GM06990 (cell line): ENCODE data around the genes TOMM20, GNG4 and ACTN2.

GRCh38 chr1:234974873-234975811, 153.5 kb downstream of the TOMM20 start:
- RRBS, result no CpG with 5 or more reads among the region's 11 CpGs

- RRBS, result no CpG with 5 or more reads among the region's 5 CpGs
These were observed 137.8 kb downstream of the TOMM20 start for GRCh38 chr1:234990746-234991369.

GRCh38 chr1:235012414-235013106, 116.1 kb downstream of the TOMM20 start:
- RRBS, result no CpG with 5 or more reads among the region's 9 CpGs

DNA sequence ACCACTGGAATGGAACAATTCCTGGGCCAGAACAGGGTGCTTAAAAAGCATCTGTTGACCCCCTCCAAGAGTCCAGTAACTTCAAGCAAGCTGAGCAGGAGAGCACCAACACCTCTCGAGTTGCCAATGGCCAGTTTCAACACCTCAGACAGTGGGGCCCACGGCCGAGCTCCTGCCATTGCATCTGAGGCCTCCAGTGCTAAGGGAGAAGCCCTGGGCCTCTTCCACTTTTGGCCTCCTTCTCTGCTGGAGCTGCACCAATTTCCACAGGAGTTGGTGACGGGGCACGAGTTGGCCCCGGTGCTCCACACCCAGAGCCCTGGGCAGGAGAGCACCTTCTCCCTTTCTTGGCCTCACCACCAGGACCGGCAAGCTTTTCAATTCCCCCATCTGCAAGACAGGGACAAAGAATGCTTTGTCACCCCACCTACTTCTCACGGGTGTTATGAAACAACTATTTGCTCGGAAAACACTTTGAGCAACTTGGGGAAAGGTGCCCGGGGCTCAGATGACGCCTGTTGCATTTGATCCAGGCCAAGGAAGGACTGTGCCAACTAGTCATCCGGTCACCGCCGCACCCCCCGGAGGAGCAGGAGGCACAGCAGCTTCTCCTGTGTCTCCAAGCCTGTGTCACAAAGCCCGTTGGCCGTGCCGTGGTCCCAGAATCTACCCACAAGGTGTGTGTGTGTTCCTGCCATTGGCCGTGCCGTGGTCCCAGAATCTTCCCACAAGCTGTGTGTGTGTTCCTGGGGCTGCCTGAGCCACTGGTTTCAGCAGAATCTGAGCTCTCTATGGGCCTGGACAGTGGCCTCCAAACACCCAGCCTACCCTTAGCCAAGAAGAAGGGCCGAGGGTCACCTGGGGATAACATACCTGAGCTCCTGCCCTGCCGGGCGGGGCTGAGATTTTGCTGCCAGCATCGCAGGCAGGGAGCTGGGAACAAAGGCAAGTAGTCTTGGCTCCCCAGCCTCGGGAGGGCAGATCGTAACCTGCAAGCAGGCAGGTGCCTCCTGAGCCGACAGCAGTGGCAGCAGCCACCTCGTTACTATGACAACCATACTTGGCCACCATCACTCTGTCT, 55.1 kb downstream of the TOMM20 start:
- RRBS, result no CpG with 5 or more reads among the region's 28 CpGs

DNA sequence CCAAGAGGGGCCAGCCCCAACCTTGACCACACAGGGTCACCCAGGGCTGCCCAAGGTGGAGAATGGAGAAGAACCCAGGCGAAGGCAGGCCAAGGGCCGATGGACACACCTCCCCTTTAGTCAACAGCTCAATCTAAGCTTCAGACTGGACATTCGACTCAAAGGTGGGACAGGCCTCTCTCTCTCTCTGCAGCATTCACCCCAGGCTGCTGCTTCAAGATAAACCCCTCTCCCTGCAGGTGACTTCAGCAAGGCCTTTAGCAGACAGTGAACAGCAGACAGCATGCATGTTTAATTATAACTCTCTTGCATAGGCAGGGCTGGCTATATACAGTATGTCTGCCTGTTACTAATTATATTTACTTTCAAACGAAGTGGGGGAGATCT, 54.3 kb downstream of the TOMM20 start:
- RRBS, result no CpG with 5 or more reads among the region's 4 CpGs

DNA sequence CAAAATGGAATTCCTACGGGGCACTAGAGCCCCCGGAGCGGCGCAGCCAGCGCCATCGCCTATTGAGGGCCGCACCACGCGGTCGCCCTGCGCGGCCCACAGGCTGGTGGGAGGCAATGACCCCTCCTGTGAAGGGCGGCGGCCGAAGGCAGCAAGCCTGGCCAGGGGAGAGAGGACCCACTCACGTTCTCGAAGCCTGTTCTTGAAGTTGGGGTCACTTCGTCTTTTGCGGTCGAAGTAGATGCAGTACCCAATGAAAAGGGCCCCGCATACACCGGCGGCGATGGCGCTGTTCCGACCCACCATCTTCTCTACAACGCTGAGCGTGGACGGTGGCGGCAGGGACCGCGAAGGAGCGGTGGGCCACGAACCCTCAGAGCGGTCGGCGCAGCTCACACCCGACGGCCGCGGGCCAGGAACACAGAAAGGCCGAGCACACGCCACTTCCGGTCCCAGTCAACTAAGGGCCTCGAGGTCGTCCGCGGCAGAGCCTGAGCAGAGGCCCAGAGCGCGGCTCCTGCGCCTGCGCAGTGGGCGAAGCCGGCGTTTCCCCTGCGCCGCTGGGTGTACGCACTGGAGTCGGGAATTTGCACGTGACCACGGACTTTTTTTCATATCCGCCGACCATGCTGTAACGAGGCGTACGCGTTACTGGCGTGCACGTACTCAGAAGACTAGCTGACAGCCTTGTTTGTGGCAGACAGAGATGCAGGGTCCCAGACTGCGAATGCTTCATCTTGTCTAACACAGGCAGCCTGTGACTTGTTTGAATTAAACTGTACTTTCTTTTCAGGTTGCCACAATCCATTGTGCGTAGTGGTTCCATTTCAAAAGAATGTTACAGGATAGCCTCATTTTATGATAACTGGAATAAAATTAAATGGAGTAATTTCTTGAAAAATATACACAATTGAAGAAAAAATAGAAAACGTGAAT, at the start of gene TOMM20:
Gene TOMM20 (minus strand): TSS at position 428 of the 936 bp plus-strand sequence.
- RRBS, result 5% methylated on average over 10 of the region's 72 CpGs

DNA sequence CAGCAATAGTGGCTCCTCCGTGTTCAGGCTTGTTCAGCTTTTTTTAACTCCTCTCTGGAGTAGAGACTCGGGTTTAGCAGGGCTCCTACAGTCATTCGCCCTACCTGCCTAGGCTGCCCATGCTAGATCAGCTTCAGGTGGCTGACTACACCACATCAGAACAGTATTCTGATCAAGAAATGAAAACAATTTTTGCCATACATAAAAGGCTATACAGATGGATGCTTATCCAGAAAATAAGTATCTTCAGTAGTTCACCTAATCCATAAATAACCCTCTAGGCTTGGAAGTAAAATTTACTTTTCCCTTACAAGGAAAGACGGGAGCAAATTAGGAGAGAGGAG, 14.6 kb downstream of the ARID4B start:
- RRBS, result no CpG with 5 or more reads among the region's 4 CpGs

DNA sequence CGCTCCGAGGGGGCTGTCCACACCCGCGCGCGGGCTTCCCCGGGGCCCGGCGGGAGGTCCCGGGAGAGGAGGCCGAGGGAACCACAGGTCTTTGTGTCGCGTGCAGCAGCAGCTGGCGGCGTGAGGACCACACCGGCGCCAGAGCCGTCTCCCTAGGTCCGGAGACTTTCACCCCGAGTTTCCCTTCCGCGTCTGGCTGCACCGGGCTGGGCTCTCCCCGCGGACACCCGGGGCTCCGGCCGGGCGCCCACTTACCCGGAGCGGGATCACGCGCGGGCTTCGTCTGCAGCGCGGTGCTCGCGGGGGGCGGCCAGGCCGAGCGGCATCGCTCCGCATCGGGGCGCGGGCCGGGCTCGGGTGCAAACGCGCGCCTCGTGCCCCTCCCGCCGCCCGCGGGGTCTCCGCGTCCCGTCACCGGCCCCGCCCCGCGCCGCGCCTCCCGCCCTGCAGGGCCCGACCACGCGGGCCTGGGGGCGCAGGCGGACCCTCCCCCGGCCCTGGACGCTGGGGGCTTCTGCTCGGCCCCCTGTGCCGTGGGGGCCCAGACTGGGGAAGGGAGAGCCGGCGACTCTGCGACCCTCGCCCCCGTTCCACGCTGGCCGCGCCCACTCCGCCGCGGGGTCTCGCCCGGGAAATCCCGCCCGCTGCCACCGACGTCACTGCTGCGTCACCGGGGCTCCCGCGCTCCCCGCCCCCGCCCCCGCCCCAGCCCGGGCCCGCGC, at the start of gene GNG4:
Gene GNG4 (minus strand): TSS at position 378 of the 722 bp plus-strand sequence.
- RRBS, result 4% methylated on average over 86 of the region's 103 CpGs

DNA sequence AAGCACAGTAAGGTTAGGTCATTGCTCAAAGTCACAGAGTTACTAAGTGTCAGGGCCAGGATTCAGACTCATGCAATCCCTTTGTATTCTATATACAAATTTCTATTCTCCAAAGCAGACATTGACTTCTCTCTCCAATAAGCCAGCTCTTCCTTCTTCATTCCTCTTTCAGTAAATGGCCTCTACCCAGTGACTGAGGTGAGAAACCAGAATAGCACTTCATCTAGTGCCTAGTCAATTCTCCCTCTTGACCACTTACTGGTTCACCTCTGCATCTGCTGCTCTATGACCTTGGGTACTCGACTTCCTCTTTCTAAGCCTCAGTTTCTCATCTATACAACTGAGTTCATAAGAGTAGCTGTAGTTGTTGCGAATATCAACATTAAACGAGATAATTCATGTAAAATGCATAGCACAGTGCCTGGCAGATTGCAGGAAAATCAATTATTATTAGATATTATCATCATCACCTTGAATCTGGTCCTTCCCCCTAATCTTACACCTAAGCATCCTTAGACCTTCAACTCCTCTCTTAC, 12.4 kb downstream of the LYST start:
- RRBS, result no CpG with 5 or more reads among the region's 3 CpGs

DNA sequence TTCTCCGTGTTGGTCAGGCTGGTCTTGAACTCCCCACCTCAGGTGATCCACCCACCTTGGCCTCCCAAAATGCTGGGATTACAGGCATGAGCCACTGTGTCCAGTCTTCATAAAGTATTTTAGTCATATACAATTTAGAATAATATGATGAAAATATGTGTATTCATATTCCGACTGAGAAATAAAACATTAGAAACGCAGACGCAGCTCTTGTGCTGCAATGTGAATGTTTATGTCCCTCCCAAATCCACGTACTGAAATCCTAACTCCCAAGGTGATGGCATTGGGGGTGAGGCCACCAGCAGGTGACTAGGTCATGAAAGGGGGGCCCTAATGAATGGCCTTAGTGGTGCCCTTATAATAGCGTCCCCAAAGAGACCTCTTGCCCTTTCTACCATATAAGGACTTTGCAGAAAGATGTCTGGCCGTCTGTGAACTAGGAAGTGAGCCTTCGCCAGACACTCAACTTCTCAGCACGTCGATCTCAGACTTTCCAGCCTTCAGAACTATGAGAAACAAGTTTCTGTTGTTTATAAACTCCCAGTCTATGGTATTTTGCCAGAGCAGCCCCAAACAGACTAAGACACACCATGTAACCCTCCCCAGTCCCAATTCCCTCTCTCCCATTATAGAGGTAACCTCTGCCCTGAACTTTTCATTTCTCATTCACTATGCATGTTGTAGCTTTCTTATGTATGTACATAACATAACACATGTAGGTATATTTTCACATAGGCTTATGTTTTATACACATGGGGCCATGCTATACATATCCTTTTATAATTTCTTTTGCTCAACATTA, 55.8 kb downstream of the NID1 start:
- RRBS, result no CpG with 5 or more reads among the region's 10 CpGs

DNA sequence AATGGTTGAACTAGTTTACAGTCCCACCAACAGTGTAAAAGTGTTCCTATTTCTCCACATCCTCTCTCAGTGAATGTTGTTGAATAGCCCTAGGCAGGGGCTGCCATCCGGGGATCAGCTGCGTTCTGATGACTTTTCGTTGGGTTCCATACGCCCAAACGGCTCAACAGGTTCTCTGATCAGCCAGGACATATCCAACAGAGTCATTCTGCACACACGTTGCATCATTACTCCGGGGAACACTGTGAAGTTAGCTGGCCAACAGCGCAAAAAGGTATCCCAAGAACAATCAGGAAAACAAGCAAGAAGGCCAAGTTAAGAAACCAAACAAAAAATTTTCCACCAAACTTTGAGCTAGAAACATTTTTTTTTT, 29.3 kb downstream of the NID1 start:
- RRBS, result 81% methylated on average over 5 of the region's 8 CpGs

DNA sequence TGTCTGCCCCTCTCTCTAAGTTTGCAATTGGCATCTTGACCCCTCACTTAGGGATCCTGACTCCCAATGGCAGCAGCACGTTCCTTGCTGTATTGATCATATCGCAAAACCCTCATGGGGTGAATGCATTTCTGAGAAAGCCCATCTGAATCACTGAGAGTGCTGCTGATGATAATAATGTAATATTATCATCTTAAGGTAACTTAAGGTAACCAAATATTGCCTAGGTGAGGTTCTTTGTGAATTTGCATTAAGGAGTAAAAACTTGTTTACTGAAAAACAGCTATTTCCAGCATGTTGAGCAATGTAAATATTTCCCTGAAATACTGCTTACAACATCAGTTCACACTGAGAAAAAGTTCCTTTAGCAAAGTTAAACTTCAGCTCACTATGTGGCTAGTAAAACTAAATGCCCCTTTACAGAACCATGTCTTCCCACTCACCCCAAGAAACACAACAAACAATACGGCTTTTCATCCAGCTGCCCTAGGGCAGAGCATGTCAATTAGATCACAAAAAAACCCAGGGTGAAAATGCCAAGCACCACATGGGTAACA, 6.9 kb downstream of the NID1 start:
- RRBS, result no CpG with 5 or more reads among the region's 3 CpGs

- RRBS, result no CpG with 5 or more reads among the region's 17 CpGs
These were observed 1.1 kb downstream of the ERO1B start for GRCh38 chr1:236280387-236281271.

- RRBS, result no CpG with 5 or more reads among the region's 19 CpGs
These were observed 827 bp downstream of the LGALS8 start for GRCh38 chr1:236524414-236525203.

DNA sequence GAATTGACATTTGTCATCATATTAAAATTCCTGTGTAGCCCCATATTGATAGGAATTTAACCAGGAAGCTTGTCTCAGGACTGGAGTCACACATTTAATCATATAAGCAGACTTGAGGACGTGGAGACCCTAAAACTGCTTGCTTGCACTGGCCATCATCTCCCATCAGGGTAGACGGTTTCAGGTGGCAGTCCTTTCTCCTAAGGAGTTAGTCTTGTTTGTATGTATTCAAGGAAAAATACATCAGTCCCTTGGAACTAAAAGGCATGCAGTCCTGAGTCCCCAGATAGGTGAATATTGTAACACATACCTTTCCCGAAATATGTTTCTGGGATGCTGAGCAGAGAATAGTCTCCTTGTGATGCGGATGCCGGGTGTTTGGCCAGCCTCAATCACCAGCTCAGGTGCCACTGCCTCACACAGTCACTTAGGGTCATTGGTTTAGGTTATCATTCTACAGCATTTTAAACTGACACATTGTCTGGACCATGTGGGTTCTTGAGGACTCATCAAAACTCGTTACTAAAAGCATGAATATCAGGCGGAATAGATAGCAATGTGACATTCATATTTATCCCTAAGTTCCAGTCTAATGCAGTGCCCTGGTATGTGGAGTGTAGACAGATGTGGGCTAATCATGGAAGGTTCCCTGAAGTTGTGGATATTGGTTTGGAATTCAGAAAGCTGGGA, 21.5 kb downstream of the LGALS8 start:
- RRBS, result no CpG with 5 or more reads among the region's 7 CpGs

- RRBS, result 12% methylated on average over 52 of the region's 122 CpGs
These were observed at the start of gene ACTN2 for GRCh38 chr1:236686012-236687153. Gene ACTN2, plus strand, starts transcription at chr1:236686499.

- RRBS, result no CpG with 5 or more reads among the region's 2 CpGs
These were observed 15.5 kb downstream of the ACTN2 start for GRCh38 chr1:236701826-236702122.

DNA sequence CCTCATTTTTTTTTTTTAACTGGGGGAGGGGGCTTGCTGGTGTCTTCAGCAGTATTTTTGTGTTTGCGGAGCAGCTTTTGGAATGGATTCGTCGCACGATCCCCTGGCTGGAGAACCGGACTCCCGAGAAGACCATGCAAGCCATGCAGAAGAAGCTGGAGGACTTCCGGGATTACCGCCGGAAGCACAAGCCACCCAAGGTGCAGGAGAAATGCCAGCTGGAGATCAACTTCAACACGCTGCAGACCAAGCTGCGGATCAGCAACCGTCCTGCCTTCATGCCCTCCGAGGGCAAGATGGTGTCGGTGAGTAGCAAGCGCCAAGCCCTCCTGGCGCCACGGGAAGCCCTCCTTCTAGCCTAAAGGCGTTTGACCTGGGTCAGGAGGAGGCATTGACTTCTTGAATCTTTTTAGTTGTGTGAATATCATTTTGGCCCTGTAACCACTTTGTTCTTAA, 53.0 kb downstream of the ACTN2 start:
- RRBS, result 44% methylated on average over 2 of the region's 18 CpGs

DNA sequence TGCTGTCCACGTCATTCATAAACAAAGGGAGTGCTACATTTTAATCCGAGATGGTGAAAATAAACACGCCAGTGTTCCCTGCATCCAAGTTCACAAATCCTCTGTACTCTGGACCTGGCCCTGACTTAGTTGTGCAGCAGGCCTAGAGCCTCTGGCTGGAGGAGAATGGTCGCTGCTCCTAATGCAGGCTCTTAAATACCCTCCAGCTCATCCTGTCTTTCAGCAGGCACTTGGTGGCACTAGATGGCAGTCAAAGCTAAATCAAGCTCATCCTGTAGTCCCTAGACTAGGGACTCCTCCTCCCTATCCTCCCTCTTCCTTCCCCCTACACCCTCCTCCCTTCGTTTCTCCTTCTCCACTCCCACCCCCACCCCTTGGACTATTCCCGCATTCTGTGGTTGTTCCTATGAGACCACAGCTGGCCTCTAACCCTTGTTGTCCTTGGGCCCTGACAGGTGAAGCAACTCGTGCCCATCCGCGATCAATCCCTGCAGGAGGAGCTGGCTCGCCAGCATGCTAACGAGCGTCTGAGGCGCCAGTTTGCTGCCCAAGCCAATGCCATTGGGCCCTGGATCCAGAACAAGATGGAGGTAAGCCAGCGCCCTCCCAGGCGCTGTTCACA, 41.5 kb upstream of the MTR start:
- RRBS, result no CpG with 5 or more reads among the region's 15 CpGs

DNA sequence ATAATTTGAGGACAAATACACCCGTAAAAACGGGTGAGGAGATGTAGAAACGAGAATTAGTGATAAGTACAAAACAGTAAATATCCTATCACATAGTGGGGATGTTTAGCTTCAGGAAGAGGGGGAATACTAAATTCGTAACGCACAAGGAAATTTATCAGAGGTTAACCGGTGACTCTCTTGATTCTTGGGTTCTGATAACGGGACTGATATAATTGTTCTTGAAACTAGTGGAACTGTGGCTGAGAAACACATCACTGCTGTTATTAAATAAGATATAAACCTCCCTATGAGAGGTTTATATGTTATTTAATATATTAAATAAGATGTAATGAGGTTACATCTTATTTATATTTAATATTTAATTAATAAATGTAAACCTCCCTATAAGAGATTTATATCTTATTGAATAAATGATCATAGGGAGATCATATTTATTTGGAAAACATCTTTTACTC, 1.4 kb downstream of the MTR start:
- RRBS, result no CpG with 5 or more reads among the region's 7 CpGs